Osteoblast (primary cell): ENCODE measurements around the genes SRMS and HELZ2.

GRCh38 chr20:62857926-62858383, 3.7 kb downstream of the TCFL5 start:
- CAGE, long polyA plus RNA: no peak
- RRBS: no CpG with 5 or more reads among the region's 14 CpGs

- CAGE, long polyA plus RNA: no peak
- RRBS: no CpG with 5 or more reads among the region's 30 CpGs
Observed at GRCh38 chr20:62876833-62877382, 15.3 kb upstream of the TCFL5 start.

- CAGE, long polyA plus RNA: no peak
- RRBS: 30% methylated on average over 1 of the region's 13 CpGs
Observed at GRCh38 chr20:62899132-62899673, 27.1 kb downstream of the DIDO1 start.

DNA sequence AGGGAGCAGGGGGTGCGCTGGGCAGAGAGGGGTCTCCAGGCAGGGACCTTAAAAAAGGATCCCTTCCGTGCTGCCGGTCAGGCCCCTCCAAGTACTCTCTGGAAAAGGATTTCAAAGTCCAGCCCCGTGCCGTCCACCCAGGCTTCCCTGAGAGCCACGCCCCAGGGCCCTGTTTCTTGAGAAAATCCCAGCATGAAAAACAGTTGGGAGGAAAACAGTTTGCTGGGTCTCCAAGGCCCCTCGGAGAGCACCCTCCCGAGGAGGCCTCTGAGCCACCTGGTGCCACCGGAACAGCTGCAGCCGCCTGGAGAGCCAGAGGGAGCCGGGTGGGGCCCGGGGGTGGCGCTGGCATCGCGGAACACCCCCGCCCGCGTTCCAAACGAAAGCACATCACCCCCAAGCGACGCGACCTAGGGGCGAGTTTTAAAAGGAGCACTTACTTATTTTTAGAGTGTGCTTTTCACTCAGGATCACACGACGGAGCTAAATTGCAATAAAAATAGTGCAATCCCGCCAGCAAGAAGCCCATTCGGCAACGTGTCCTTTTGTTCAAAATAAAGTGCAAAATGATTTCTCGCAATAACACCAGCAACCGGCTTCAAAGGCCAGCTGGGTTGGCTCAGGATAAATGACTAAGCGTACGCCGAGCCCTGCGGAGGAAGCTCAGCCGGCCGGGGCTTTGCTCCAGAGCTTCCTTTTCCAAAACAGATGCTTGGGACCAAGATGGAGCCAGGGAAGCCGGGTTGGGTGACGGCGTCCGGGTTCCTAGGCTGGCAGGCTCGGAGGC, 64.2 kb downstream of the YTHDF1 start:
- CAGE, long polyA plus RNA: no peak
- RRBS: 36% methylated on average over 10 of the region's 41 CpGs

DNA sequence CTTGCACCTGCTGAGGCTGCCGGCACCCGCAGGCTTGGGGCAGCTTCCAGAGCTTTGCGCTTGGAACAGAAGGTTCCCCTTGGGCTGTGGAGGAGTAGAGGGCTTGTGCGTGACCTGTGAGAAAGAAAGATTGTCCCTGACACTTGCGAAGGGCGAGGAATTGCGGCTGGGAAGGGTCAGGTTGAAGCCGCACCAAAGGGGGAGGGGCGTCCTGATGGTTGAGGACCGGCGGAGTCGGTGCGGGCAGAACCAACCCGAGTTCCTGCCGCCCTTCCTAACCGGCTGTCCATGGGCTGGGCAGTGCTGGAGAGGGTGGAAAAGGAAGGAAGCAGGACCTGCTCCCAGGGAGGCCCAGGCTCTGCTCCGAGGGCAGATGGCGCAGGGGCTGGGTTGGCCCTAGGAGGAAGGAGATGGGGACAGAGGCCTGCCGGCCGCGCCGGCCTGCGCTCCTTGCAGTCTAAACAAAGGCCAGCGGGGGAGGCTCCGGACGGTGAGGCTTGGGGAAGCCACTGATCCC, 39.6 kb downstream of the YTHDF1 start:
- CAGE, long polyA plus RNA: no peak
- RRBS: 3% methylated on average over 11 of the region's 26 CpGs

GRCh38 chr20:63195567-63196766, 20.0 kb downstream of the YTHDF1 start:
- CAGE, long polyA plus RNA: no peak
- RRBS: no CpG with 5 or more reads among the region's 22 CpGs

- CAGE, long polyA plus RNA: no peak
- RRBS: 8% methylated on average over 3 of the region's 24 CpGs
Observed at GRCh38 chr20:63230529-63231314, 5.0 kb upstream of the BIRC7 start.

- CAGE, long polyA plus RNA: no peak
- RRBS: no CpG with 5 or more reads among the region's 13 CpGs
Observed at GRCh38 chr20:63273818-63274475, 1.3 kb downstream of the ARFGAP1 start.

DNA sequence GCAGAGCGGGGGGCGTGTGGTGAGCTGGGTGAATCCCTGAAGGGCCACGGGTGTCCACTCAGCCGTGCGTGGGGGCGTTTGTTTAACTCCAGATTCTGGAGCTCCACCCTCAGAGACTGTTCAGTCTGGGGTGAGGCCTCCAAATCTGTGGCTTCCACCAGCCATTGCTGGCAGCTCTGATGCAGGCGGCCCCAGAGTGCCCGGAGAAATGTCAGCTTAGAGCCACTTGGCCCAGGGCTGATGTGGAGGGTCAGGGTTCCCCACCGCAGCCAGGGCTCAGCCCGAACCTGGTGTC, 2.6 kb upstream of the CHRNA4 start:
- CAGE, long polyA plus RNA: no peak
- RRBS: no CpG with 5 or more reads among the region's 10 CpGs

DNA sequence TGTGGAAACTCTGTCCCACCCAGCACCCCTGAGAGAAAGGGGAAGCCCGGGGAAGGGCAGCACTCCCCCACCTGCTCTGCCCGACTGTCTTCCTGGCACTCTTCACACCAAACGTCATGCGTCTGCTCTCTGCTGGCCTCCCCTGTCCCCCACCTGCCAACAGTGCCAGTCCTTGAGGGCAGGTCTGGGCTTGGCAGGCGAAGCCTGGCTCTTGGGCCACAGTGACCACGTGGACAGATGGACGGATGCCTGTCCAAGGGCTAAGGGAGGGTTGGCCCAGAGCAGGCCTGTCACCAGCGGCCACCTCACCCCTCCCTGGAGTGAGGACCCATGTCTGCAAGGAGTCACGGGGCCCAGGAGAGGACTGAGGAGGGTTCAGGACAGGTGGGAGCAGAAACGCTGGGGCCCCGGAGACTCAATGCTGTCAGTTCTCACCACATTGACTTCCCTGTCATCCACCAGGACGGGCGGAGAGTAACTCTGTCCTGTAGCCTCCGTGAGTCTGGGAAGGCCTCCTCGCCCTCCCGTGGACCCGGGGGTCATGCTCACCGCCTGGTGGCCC, 4.1 kb upstream of the CHRNA4 start:
- CAGE, long polyA plus RNA: no peak
- RRBS: 52% methylated on average over 5 of the region's 18 CpGs

DNA sequence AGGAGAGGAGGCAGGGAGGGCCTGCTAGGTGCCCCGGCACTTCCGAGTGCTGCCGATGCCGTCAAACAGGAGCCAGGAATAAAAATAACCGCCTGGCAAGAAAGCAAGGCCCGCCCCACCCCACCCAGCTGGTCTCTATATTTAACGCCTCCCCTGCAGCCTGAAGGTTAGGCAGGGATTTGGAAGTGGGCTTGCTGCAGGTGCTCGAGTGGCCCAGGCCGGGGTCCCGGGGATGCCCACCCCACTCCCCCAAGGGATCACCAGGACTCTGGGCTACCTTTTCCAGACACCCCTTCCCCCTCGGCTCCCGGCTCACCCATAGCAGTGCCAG, 1.6 kb upstream of the EEF1A2 start:
- CAGE, long polyA plus RNA: no peak
- RRBS: 80% methylated on average over 3 of the region's 12 CpGs

- CAGE, long polyA plus RNA: no peak
- RRBS: 3% methylated on average over 9 of the region's 44 CpGs
Observed at GRCh38 chr20:63521457-63522419, 1.2 kb downstream of the PPDPF start.

DNA sequence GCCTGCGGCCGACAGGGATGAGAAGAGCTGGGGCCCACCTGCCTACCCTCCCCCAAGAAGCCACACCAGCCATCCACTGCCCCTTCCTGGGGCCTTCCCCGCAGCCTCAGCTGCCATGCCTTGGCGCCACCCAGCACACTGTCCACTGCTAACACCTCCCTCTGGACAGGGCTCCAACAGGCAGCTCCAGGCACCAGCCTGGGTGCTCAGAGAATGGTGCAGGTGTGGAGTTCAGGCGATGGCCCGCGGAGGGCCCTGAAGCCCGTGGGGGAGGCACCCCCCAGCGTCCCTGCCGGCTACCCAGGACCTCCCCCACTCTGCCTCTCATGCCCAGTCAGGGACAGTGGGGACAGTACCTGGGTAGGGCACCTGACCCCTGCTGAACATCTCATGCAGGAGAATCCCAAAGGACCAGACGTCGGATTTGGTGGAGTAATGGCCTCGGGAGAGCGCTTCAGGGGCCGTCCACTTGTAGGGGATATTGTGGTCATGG, 7.4 kb downstream of the PTK6 start:
- CAGE, long polyA plus RNA: no peak
- RRBS: no CpG with 5 or more reads among the region's 15 CpGs

DNA sequence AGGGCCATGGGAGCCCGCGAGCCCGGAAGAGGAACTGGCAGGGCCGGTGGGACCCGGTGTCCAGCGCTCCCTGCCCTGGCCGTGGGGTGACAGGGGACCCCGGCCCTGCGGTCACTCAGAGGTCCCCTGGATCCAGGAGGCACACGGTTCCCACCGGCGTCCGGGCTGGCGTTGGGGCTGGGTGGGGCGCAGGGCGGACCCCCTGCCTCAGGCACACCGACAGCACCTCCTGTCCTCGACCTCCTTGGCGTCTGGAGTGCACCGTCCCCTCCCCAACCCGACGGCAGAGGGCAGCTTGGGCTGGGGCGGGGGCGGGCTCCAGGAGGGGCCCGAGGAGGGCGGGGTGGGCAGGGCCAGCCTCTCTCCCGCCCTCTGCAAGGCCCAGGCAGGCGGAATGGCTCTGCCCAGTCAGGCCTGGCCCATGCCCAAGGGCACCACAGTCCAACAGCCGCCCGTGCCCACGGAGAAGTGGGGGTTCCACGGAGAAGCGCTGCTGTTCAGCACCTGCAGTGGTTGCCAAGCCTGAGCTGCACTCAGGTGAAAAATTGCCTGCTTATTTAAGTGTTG, at the start of gene SRMS:
SRMS (minus strand) TSS at position 260 of the 567 bp plus-strand sequence.
- CAGE, long polyA plus RNA: no peak
- RRBS: 25% methylated on average over 10 of the region's 33 CpGs

GRCh38 chr20:63573987-63575059, at the start of gene HELZ2:
Gene HELZ2 (minus strand): TSS chr20:63574239.
- CAGE, long polyA plus RNA: no peak
- RRBS: no CpG with 5 or more reads among the region's 63 CpGs

GRCh38 chr20:63635712-63636283, 8.9 kb upstream of the GMEB2 start:
- CAGE, long polyA plus RNA: no peak
- RRBS: no CpG with 5 or more reads among the region's 14 CpGs

- CAGE, long polyA plus RNA: no peak
- RRBS: no CpG with 5 or more reads among the region's 47 CpGs
Observed at GRCh38 chr20:63661012-63662094, 3.2 kb downstream of the RTEL1 start.

DNA sequence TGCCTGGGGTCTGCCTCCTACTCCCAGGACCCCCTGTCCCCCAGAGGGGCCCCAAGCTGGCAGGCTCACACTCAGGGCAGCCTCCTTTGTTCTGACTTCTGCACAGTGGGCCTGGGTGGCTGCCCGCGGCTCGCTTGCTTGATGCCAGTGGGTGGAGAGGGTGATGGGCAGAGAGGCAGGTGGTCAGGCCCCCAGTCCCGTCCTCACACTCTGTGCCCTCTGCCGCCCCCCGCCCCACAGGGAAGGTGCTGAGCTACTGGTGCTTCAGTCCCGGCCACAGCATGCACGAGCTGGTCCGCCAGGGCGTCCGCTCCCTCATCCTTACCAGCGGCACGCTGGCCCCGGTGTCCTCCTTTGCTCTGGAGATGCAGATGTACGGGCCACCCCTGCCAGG, 9.1 kb upstream of the TNFRSF6B start:
- CAGE, long polyA plus RNA: no peak
- RRBS: 95% methylated on average over 9 of the region's 15 CpGs

- CAGE, long polyA plus RNA: no peak
- RRBS: 49% methylated on average over 3 of the region's 16 CpGs
Observed at GRCh38 chr20:63690684-63691136, 5.7 kb upstream of the TNFRSF6B start.

GRCh38 chr20:63691880-63692968, 4.2 kb upstream of the TNFRSF6B start:
- CAGE, long polyA plus RNA: no peak
- RRBS: no CpG with 5 or more reads among the region's 31 CpGs